Measurements from ENCODE around the gene FYN.

GRCh38 chr6:109665546-109666017 is 25.4 kb downstream of the AK9 start:
- PRO-cap, 2 experiments = no peak in any of the 2 experiments

DNA sequence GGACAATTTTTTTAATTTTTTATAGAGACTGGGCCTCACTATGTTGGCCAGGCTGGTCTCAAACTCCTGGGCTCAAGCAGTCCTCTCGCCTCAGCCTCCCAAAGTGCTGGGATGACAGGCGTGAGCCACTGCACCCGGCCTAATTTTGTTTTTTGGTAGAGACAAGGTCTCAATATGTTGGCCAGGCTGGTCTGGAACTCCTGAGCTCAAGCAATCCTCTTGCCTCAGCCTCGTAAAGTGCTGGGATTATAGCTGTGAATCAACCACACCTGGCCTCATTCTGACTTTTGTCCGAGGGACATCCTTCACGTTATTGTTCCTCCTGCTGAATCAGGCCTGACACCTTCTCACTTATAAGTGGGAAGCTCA is 92.4 kb upstream of the SLC22A16 start:
- PRO-cap, 2 experiments = no peak in any of the 2 experiments

DNA sequence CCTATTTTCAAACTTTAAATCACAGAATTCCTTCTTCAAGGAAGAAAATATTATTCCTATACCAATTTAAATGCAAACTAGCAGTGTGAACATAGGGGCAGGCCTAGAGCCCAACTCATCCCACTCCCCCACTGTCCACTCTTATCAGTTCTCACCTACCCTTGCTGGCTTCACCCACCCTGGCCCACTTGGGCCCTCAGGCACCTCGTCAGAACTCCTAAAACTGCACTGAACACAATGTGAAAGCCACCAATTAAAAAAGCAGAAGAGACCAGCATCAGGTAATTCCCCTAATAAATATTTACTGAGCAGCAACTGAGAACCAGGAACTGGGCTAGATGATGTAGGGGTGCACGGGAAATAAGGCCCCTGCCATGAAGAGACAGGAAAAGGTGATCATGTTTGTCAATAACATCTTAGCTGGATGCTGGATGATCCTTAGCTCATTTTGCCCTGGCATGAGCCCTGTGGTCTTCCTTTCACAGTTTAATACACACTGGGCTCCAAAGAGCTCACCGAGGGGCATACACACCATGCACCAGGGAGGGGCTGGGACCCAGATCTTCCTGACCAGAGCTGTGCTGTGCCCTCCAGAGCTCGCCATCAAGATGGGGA is 113.4 kb upstream of the SLC22A16 start:
- PRO-cap, 2 experiments = no peak in any of the 2 experiments

DNA sequence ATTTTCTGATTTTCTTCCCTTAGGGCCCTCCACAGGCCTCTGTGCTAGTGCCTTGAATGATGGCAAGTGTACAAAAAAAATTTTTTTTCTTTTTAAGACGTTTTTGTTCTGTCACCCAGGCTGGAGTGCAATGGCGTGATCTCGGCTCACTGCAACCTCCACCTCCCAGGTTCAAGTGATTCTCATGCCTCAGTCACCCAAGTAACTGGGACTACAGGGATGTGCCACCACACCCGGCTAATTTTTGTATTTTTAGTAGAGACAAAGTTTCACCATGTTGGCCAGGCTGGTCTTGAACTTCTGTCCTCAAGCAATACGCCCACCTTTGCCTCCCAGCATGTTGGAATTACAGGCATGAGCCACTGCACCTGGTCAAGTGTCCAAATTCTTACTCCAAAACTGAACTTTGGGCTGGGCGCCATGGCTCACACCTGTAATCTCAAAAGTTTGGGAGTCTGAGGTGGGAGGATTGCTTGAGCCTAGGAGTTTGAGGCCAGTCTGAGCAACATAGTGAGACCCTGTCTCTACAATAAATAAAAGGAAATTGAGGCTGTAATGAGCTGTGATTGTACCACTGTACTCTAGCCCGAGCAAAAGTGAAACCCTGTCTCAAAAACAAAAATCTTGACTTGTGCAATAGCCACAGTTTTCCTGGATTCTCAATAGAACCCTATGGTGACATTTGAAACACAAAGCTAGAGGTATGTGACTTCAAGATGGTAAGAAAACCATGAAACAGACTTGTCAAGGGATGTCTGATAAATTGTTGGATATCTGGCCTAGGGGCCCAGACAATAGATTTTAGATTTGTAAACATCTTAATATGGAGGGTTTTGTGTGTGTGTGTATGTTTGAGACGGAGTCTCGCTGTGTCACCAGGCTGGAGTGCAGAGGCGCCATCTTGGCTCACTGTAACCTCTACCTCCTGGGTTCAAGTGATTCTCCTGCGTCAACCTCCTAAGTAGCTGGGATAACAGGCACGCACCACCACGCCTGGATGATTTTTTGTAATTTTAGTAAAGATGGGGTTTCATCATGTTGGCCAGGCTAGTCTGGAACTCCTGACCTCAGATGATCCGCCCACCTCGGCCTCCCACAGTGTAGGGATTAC is 22.4 kb downstream of the AMD1 start:
- PRO-cap, 2 experiments = no peak in any of the 2 experiments

DNA sequence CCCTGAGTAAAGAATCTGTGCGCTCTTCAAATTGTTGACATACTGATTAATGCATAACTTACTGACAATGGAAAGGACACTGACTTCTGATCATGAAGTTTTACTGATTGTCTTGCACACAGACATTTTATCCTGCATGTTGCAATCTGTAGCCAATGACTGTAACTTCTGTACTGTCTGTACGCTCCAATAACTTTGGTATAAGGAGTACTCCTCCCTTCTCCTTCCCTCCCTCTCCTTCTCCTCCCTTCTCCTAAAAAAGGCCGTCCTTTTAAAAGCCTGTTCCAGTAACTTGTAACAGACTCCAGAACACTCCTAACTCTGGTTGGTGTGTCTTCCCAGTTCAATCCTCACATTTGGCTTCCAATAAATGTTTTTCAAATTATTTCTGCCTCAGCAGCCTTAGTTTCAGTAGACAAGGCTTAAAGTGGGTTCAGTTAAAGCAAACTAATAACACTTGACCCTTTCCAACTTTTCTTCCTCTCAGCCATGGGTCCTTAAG is 6.0 kb upstream of the GTF3C6 start:
- PRO-cap, 2 experiments = no peak in any of the 2 experiments

GRCh38 chr6:111087930-111088896 is 910 bp downstream of the SLC16A10 start:
- PRO-cap, 2 experiments = peak in 2 of 2 experiments; most common plus-strand start chr6:111088598 (in 2); most common minus-strand start chr6:111088468 (in 2)

GRCh38 chr6:111255190-111255620 is 3.9 kb upstream of the MFSD4B start:
- PRO-cap, 2 experiments = no peak in any of the 2 experiments

GRCh38 chr6:111255621-111256165 is 3.4 kb upstream of the MFSD4B start:
- PRO-cap, 2 experiments = no peak in any of the 2 experiments

DNA sequence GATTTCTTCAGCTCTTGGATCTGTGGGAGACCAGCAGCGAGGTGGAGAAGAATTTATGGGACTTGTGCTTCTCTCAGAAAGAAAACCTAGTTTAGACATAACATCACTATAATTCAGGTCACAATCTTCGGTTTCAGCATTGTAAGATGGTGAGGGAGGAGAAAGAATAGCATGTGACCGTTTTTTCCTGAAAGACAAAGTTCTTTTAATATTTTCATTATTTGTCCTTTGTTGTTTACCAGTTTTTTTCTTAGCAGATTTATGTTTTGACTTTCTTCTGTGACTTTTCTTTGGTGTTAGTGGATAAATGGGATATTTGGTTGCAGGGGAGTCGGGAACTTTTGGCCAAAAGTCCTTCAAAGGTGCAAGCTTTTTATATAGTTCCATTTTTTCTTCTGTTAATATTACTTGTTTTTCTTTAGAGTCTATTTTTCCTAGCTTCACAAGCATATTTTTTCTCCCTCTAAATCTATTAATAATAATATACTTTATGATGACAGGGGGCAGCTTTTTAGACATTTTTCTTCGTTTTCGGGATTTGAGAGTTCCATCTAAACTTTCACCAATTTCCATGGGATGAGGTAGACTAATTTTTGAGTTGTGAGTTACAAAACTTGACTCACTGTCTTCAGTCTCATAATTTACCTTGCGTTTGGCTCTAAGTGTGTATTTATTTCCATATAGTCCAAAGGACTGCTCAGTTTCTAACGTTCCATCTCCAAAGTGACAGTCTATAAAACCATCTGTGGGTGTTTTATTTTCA is 107.9 kb downstream of the REV3L start:
- PRO-cap, 2 experiments = no peak in any of the 2 experiments

GRCh38 chr6:111487555-111488231 is 4.7 kb upstream of the REV3L start:
- PRO-cap, 2 experiments = peak in 2 of 2 experiments; most common plus-strand start chr6:111487967 (in 2); most common minus-strand start chr6:111487786 (in 2)

- PRO-cap, 2 experiments = no peak in any of the 2 experiments
Observed at GRCh38 chr6:111603016-111603503, 2.6 kb downstream of the TRAF3IP2 start.

DNA sequence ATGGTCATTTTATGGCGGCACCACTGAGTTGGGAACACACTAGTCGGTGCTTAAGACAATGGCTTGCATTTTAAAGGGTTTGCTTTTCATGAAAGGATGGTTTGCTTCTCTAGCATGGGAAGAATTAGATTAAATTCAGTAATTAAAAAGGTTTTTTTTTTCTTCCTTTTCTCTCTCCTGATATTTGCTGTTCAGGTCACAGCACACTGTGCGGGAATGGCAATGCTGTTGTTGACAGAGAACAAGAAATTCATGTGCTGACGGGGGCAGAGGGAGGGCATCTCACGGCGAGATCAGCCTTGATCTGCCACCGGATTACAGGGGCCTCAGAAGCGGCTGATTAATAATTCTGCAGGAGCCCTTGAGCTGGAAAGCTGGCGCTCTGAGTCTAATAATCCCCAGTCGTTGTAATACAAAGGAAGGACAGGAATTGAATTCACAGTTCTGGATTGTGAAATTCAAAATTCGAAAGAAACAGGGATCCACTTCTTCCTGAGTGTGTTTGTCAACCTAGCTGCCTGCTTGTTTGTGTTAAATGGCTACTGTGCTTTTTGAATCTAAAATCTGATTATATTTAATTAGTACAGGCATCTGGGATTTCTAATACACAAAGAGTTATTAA is 80.9 kb upstream of the TRAF3IP2 start:
- PRO-cap, 2 experiments = no peak in any of the 2 experiments

DNA sequence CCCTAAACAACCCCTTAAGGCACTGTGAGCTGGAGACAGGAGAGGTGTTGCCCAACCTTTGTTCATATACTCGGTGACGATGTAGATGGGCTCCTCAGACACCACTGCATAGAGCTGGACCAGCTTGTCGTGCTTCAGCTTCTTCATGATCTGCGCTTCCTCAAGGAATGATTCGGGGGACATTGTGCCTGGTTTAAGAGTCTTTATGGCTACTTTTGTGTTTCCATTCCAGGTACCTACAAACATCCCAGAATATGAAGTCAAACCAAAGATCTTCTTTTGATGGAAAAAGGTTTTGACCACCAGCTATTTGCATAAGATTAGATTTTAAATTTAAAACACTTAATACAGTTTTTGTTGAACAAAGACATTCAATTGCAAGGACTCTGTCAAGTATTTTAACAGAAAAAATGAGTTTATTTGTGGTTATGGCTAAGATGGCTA is 90.6 kb upstream of the TRAF3IP2 start:
- PRO-cap, 2 experiments = no peak in any of the 2 experiments

GRCh38 chr6:111708308-111708649 is 102.6 kb upstream of the TRAF3IP2 start:
- PRO-cap, 2 experiments = no peak in any of the 2 experiments

DNA sequence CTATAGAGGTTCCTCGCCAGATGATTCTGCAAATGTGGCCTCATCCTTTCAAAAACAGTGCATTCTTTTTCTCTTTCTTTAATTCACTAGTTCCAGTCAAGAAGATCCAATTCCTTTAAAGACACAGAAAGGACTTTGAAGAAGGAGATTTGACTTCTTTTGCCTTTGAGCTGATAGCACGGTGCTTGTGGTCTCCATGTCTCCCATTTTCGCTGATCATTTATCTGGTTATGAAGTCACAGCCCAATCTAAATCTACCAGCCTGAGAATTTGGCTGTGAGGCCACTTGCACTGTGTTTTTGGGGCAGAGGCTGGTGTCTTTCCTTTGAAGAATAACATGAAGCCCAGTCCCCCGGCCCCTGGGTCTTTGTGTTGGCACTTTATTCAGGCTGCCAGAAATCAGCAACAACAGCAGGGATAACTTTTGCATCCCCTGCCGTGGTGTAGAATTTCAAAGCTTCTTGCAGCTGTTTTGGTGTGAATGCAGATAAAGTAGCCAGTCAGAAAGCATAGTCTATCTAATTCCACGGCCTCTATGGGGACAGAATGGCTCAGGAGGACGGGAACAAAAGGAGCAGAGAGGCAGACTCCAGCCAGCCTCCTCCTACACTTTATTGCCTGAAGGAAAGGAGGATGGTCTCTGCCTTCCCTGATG is 125.6 kb upstream of the TRAF3IP2 start:
- PRO-cap, 2 experiments = no peak in any of the 2 experiments

GRCh38 chr6:111793669-111794302 is 79.5 kb downstream of the FYN start:
- PRO-cap, 2 experiments = peak in 1 of 2 experiments; most common plus-strand start chr6:111794039 (in 1); most common minus-strand start chr6:111793878 (in 1)

DNA sequence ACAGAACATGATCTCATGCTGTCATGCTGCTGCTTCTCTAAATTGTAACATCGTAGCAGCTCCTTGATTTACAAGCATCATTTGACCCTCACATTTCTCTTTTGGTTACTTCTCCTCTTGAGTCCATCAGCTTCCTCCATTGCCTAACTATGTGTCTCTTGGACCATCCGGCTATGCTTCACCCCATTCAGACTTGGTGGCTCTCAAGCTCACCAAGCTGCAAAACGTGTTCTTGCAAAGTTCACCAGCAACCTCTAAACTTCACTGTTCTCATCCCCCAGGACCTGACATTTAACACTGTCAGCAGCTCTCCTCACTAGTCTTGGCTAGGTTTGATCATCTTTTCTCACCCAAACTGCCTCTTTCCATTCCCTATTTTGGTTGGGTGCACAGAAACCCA is 54.5 kb downstream of the FYN start:
- PRO-cap, 2 experiments = no peak in any of the 2 experiments

- PRO-cap, 2 experiments = peak in 2 of 2 experiments; most common plus-strand start chr6:111871403 (in 2); most common minus-strand start chr6:111871325 (in 1)
Observed at GRCh38 chr6:111871101-111871675, 2.1 kb downstream of the FYN start.

GRCh38 chr6:111872831-111874028 is at the start of gene FYN:
Gene FYN (minus strand): TSS chr6:111873452.
- PRO-cap, 2 experiments = peak in 2 of 2 experiments; most common plus-strand start chr6:111872995 (in 1); most common minus-strand start chr6:111873452 (in 2)

GRCh38 chr6:111960026-111960379 is 86.8 kb upstream of the FYN start:
- PRO-cap, 2 experiments = no peak in any of the 2 experiments